HGPS cell (cell line): ENCODE data around the genes CNTN6 and IL5RA.

DNA sequence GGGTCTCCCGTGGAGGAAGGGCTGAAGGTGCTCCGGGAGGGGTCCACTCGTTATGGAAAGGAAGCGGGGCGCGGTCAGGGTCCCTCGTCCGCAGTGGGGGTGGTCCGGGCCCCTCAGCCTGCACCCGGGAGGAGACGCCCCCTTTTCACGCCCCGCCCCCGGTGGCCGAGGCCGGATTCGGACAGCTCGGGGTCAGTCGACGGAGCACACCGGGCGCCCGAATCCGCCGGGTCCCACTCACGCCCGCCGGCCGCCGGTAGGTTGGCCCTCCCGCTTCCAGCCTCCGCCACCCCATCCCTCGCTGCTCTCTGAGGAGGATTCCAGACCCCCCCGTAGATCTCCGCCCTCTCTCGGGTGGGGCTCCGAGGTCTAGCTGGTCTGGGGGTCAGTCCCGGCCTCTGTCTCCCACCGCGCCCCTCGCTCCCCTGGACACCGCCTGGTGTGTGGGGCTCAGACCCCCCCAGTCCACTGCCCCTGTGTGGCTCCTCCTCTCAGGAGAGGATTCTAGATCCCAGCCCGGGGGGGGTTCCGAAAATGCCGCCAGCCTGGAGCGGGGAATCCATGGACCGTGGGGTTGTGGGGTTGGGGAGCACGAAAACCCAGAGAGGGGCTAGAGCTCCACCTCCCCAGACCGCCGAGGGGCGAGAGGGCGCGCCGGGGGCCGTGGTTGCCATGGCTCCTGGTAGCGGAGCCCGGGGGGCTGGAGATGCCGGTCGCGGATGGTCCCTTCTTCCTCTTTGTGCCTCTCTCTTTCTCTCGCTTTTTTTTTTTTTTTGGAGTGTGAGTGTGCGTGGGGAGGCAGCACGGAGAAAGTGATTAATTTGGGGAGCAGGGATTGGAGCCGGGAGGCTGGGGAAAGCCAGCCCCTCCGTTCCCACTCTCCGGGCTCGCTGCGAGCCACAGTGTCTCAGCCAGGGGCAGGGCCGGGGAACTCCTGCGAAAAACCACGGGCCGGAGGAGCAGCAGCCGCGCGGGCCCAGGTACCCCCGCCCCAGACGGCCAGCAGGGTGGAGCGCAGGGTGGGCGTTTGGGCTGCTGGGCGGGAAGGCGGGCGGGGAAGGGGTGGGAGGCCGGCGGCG is 889 bp downstream of the CHL1 start:
- RRBS, result 8% methylated on average over 24 of the region's 85 CpGs

GRCh38 chr3:278294-278766 is 81.8 kb downstream of the CHL1 start:
- RRBS, result no CpG with 5 or more reads among the region's 7 CpGs

- RRBS, result no CpG with 5 or more reads among the region's 8 CpGs
Measured at GRCh38 chr3:1092355-1093331, at the start of gene CNTN6. CNTN6 (plus strand) TSS chr3:1093024.

GRCh38 chr3:3109678-3110782 is at the start of gene IL5RA:
IL5RA (minus strand) TSS chr3:3110374.
- RRBS, result no CpG with 5 or more reads among the region's 14 CpGs

DNA sequence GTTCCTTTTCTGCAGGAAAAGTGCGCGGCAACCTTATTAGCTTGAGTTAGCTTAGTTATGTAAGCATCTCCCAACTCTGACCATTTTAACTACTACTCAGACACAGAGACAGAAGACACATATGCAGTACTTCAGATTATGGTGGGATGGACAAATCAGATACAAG is 16.9 kb downstream of the CRBN start:
- RRBS, result no CpG with 5 or more reads among the region's 2 CpGs

GRCh38 chr3:4320325-4321078 is 17.3 kb downstream of the SETMAR start:
- RRBS, result no CpG with 5 or more reads among the region's 2 CpGs

DNA sequence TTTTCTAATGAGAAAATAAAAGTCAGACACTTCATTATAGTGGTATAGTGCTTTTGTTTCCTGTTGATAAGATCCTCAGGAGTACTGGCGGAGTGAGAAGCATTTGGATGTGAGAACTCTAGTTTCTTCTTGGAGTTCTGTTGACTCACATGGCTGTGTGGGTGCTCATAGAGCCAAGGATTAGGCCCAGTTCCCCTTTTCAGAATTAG is 2.1 kb downstream of the ITPR1 start:
- RRBS, result no CpG with 5 or more reads among the region's 1 CpG

DNA sequence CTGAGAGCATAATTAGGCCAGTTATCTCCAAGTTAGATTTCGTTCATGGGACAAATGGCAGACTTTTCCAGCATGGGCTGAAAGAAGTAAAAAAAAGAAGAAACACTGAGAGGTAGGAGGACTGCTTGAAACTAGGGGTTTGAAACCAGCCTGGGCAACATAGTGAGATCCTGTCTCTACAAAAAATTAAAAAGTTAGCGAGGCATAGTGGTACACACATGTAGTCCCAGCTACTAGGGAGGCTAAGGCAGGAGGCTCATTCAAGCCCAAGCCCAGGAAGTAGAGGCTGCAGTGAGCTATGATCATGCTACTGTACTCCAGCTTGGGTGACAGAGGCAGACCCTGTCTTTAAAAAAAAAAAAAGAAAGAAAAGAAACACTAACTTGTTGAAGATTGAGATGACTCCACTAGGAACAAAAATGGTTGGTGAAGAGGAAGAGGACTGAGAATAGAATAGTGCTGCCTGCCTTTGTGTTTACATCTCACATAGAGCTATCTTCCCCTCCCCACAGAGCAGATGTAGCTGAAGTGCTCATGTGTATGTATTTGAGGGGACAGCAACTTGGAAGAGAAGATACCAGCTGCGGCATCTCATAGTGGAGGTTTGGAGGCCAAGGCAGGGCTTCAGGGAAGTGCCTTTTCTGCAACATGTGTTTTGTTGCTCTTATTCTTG is 57.5 kb downstream of the ITPR1 start:
- RRBS, result no CpG with 5 or more reads among the region's 3 CpGs

DNA sequence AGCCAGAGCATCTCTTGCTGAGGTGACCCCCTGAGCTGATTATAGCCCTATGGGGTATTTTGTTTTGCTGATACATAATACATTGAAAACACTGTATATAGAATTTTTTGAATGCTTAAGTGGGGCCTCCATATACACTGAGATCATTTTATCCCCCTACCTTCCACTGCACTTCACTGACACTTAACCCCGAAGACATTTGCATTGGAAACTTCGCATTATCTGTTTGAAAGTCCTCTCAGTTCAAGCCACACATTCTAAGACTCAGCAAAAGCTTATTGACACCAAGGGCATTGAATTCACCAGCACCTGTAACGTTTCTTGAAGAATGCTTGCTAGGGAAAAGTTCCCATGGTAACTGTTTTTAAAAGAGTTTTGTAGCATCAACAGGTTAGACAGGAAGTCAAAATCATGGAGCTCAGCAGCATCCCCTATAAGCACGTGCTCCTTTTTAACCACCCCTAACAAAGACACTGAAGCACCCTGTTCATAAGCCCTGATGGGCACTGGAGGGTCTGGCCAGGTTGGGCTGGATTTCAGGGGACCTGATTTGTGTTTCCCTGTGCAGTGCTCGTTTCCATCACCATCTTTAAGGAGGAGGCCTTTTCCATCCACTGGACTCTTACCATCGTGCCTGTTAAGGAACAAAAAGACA is 229.7 kb upstream of the BHLHE40 start:
- RRBS, result no CpG with 5 or more reads among the region's 6 CpGs

DNA sequence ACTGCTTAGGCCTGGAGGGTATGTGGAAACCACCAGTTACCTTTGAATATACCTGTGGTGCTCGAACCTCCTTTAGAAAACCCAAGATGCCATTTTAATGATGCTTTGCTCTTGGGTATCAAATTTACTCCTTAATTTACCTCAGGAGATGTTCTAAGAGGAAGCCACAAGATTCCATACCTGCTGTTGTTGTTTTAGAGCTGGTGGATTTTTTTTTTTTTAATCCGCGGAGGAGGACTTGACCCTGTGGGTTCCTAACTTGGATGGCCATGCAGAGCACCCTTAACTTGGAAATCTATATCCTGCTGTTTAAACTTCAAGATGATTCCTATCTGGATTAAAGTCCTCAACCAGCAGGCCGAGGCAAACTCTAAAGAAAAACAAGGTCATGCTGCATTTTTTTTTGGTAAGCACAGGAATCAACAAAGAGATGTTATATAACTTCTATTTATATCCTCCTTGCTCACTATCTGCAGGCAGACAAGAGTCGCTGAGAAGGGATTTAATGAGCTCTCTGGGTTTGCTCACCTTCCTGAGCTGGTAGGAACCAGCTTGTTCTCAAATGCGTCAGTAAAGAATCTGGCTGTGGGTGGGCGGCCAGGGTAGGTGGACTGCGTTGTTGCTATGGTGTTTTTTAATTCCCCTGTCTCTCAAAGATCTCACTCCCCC is 229.1 kb upstream of the BHLHE40 start:
- RRBS, result no CpG with 5 or more reads among the region's 8 CpGs

- RRBS, result no CpG with 5 or more reads among the region's 5 CpGs
Measured at GRCh38 chr3:4755648-4756149, 223.5 kb upstream of the BHLHE40 start.

DNA sequence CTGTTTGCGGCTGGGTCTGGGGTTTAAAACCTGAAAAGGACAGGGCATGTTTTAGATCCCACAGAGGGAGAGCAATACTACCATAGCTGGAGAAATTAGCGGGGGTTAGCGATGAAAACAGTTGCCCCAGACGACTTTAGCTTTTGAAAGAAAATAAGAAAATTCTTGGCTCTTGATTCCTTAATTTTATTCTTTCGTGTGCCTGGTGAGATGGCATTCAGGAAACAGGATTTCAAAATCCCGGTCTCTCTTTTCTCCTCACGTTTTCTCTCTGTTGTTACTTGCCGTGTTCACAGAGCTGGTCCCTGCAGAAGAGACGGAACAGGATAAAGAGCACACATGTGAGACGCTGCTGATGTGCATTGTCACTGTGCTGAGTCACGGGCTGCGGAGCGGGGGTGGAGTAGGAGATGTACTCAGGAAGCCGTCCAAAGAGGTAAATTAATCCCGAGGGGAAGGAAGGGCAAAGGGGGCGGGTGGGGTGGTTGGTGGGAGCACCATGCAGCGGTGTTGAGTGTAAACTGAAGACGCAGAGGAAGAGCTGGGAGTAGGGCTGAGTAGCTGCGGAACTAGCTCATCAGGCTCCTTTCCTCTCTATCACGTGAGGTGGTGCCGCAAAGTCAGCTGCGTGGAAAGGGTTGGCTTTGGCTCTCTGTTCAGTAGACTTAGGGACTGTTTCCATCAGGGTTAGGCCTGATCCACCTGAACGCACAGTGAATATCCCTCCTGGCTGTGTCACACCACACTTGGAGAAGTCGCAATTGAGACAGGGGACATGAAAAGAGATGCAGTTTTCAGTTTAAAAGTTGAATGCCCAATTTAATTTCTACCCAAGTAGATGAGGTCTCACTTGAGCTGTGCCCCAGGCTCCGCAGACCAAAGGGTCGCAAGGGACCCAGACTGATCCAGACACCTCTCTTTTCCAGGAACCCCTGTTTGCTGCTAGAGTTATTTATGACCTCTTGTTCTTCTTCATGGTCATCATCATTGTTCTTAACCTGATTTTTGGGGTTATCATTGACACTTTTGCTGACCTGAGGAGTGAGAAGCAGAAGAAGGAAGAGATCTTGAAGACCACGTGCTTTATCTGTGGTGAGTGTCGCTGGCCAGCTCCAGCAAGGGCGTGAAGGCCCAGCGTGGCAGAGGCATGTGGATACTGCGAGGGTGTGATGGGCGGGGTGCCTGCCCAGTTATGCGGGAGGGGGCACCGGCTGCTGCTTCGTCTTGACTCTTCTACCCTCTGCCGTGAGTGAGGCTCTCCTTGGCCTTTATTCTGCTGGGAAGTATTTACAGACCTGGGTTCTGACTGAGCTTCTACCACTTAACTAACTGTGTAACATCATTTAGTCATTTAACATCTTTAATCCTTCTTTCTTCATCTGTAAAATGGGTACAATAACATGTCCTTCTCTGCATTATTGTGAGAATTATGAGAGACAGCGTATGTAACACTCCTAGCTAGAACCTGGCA is 164.6 kb upstream of the BHLHE40 start:
- RRBS, result no CpG with 5 or more reads among the region's 37 CpGs

GRCh38 chr3:4980058-4981158 is 1.2 kb downstream of the BHLHE40 start:
- RRBS, result 4% methylated on average over 5 of the region's 42 CpGs

DNA sequence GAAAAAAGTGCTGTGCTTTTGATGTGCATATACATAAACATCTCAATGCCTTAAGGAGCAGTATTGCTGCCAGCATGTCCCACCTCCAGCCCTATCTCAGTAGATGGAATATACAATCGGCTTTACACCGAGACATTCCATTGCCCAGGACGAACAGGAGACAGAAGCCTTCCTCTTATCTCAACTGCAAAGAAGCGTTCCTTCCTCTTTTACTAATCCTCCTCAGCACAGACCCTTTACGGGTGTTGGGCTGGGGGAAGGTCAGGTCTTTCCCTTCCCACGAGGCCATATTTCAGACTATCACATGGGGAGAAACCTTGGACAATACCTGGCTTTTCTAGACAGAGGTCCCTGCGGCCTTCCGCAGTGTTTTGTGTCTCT is 40.2 kb upstream of the ARL8B start:
- RRBS, result no CpG with 5 or more reads among the region's 8 CpGs

- RRBS, result 74% methylated on average over 5 of the region's 8 CpGs
Measured at GRCh38 chr3:5202848-5203273, 15.4 kb downstream of the EDEM1 start.

GRCh38 chr3:8416932-8417295 is 84.7 kb upstream of the LMCD1 start:
- RRBS, result no CpG with 5 or more reads among the region's 5 CpGs

- RRBS, result no CpG with 5 or more reads among the region's 2 CpGs
Measured at GRCh38 chr3:8458020-8458610, 43.5 kb upstream of the LMCD1 start.

GRCh38 chr3:8561554-8561880 is 59.9 kb downstream of the LMCD1 start:
- RRBS, result no CpG with 5 or more reads among the region's 7 CpGs

- RRBS, result no CpG with 5 or more reads among the region's 12 CpGs
Measured at GRCh38 chr3:8734165-8734574, 568 bp downstream of the CAV3 start.